ENCODE data around the gene RNF103.

- PRO-cap, 2 experiments, result peak in 2 of 2 experiments; most common plus-strand start chr2:85769047 (in 2); most common minus-strand start chr2:85768908 (in 1)
Measured at GRCh38 chr2:85768707-85769148, 14.9 kb downstream of the ATOH8 start.

GRCh38 chr2:85838196-85838661, 50.6 kb downstream of the ST3GAL5 start:
- PRO-cap, 2 experiments, result no peak in any of the 2 experiments

DNA sequence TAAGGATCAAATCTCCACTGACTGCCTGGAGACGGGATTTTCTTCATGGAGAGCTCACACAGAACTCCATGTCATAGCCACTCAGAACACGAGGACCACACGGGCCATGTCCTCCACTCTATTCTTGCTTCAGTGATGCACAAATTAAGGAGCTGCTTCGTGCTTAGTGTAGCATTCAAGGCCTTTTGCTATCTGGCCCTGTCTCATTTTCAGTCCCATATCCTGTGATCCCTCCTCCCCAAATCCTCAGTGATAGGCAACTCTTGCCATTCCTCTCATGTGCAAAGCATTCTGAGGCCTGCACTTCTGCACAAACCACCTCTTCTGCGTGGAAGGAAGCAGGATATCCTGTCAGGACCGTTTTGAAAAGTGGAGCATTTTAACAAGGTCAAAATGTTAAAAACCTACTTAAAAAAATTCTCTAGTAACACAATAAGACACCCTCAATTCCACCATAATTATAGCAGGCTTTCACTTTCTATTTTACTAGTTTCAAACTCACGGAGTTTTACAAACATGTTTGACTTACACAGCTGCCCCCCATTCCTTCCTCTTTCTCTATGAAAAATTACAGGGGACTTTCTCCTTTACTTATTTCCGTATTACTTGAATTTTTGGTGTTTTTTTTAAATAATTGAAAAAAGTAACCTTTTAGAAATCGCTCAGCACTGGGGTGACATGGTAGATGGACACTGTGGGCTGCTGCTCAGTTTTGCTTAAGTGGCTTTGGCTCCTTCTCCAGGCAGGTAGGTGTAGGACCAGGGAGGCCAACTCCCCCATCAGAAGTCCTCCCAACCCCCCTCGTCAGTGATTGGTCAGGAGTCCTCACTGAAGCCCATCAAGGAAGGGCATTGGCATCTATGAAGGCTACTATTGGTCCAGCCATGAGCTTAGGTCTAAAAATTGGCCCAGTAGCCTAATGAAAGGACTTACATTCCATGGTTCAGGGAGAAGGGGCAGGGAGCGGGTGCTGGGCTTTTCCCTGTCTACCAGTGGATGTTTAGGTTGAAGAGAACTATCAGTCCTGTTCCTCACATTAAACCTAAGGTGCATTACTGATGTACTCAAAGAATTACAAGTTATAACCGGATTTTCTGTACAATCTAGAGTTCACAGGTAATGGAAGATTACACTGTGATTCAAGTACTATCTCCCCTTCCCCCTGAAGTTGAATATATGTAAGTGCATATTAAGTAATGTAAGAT, 34.8 kb downstream of the ST3GAL5 start:
- PRO-cap, 2 experiments, result no peak in any of the 2 experiments

- PRO-cap, 2 experiments, result no peak in any of the 2 experiments
Measured at GRCh38 chr2:85936222-85937126, 47.7 kb upstream of the ST3GAL5 start.

GRCh38 chr2:86028451-86029254, 77.0 kb downstream of the POLR1A start:
- PRO-cap, 2 experiments, result peak in 1 of 2 experiments; most common minus-strand start chr2:86028708 (in 1)

GRCh38 chr2:86038177-86039251, 67.2 kb downstream of the POLR1A start:
- PRO-cap, 2 experiments, result no peak in any of the 2 experiments

DNA sequence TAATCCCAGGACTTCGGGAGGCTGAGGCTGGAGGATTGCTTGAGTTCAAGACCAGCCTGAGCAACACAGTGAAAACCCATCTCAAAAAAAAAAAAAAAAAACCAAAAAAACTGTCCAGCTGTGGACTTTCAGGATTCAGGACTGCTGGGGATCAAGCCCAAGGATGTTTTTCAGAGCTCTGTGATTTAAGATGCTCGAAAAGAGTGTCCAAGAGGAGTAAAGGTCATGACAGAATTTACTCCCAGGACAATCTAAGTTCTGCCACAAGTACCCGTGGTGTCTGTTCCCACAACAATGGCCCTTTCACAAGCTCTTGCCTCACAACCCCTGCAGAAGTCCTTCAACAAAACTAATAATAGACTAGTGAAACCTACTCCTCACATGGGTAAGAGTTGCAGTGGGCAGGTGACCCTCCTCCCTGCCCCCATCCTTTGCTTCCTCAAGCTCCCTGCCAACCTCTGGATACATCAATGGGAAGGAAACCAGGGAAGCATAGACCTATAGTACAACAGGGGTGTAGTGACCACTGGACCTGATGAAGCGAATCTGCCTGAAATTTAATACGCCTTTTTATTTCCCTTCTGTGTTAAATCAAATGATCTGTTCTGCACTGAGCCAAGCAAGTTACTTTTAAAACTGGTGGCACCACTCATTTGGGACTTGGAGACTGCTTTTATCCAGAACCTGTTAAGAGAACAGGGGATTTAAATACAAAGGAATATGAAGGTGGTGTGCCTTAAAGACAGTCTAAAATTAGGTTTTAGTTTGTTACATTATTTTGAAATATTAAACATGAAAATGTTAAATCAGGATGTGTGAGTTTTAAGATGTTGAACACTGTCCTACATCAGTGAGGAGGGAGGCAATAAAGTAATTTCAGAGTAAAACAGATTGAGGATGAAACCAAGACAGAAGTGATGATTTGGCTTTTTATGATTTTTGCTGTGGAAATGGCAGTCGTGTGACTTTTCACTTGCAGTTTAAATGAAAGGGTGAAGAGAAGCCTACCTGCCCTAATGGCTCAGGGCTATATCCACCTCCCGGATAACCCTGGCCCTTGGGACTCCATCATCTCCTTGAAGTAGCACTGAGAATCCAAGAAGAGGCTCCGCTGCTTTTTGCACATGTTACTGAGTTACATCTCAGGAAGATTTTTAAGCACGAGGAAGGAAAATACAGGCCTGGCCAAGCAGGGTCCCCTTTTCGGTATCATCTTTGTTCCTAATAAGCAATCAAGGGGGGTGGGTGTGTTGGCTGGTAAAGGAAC, 35.2 kb downstream of the PTCD3 start:
- PRO-cap, 2 experiments, result no peak in any of the 2 experiments

GRCh38 chr2:86194670-86195303, 475 bp downstream of the IMMT start:
- PRO-cap, 2 experiments, result peak in 2 of 2 experiments; most common plus-strand start chr2:86195154 (in 1); most common minus-strand start chr2:86195002 (in 2)

DNA sequence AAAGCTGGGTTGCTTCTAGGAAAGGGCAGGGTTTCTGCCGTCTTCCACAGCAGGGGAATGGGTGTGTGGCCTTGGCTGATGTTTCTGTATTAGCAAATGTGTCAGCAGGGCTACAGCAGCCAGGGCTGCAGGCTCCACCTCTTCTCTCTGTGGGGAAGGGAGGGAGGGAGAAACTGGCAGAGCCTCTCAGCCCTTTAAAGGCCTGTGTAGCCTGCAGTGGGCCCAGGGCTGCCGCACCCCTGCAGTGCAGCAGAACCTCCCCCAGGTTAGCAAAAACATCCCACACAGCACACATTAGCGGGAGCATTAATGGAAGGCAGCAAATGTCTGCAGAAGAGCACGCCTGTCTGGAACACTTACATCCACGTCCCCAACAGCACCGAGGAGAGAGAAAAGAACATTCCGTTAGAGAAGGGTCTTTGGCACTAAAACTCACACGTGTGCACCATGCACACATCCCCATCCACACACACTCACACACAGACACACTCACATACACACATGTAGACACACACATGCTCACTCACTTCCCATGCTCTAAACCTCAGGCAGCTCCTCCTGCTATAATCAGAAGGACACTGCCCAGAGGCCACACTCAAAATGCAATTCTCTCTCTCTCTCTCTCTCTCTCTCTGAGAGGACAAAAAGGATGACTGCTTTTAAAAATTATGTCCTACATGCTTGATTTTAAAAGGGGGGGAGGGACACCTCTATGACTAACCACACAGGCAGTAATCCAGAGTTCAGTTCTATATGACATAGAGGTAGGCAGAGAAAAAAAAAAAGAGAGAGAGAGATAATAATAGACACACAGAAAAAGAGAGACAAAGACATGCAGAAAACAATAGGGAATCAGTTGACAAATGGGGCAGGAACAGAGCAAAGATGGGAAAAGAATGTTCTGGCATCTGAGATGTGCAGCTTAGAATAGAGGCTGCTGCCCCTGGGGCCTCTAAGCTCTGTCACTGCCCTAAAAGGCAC, 24.2 kb downstream of the MRPL35 start:
- PRO-cap, 2 experiments, result peak in 2 of 2 experiments; most common plus-strand start position 290 of the sequence (in 1); most common minus-strand start position 91 of the sequence (in 2)

DNA sequence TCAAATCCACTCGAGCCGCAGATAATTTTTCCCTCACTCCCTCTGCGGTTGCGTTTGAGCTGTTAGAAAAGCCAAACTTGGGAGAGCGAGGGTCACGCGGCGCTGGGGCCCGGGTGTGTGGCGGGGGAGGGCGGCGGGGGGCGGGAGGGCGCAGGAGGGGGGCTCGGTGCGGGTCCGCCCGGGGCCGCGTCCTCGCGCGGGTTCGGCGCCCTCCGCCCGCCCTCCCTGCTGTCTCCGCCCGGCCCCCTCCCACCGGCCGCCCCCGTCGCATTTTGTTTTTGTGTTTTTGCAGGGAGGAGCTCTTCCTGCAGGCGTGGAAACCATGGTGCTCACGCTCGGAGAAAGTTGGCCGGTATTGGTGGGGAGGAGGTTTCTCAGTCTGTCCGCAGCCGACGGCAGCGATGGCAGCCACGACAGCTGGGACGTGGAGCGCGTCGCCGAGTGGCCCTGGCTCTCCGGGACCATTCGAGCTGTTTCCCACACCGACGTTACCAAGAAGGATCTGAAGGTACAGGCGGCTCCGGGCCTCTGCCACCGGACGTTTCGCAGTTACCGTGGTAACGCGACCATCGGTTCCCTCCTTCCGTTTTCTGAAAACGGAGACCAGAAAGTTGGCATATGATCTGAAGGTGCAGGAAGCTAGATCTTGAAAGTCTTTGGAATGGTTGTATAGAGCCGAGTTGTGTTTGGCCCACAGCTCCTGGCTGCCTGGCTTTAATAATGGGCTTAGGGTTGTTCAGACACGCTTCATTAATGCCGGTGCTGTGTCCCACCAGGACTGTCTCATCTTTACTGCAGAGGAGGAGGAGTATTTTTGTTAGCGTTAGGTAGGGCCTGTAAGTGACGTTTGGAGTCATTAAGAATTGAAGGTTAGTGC, 793 bp downstream of the KDM3A start:
- PRO-cap, 2 experiments, result peak in 2 of 2 experiments; most common plus-strand start position 382 of the sequence (in 2); most common minus-strand start position 204 of the sequence (in 1)

DNA sequence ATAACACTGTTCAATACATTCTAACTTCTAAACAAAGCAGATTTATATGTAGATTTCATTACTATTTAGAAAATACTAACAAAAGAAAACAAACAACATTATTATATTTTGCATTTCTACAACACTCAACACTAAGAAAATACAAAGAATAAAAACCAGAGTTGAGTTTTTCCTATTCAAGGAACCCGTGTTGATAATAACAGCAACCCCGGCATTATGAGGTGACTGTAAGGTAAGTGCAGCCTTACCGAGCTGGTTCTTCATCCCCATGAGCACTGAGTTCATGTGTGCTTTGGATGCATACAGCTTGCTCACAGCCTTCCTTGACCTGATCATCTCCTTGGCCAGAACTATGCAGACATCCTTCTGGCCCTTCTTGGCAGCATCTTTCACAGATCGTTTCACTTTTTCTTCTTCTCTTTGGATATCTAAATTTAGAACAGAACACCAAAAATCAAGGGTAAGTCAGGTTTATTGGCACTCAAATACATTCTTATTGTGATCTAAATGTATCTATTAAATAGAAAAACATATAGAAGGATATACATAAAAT, 34.2 kb downstream of the CHMP3 start:
- PRO-cap, 2 experiments, result no peak in any of the 2 experiments

- PRO-cap, 2 experiments, result peak in 2 of 2 experiments; most common plus-strand start chr2:86623991 (in 2); most common minus-strand start chr2:86623833 (in 2)
Measured at GRCh38 chr2:86623721-86624102, at the start of gene RNF103. Gene RNF103, minus strand, starts transcription at chr2:86623865.

DNA sequence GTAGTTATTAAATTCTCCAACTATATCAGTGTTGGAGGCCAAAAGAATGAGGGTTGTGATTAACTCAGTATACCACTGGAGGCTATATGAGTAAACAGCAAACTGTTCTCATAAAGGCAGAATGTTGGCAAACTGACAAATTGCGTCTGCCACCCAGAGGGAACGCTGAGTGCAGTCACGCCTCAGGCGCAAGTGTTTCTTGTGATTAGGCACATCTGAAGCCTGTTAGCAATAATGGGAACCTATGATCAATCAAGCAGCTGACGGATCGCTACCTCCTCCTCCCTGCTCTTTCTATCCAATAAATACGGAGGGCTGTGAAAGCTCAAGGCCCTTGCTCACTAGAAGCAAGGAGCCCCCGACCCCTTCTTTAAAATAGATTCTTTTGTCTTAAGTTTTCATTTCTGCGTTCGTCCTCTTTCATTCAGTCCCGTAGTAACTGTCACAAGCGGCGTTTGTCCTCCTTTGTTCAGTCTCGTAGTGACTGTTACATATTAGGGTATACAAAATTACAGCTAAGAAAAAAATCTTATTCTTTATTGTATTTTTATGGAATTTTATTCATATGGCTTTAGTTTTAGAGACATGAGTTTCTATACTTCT, 16.3 kb upstream of the RMND5A start:
- PRO-cap, 2 experiments, result no peak in any of the 2 experiments

GRCh38 chr2:86775361-86776394, 15.0 kb downstream of the CD8A start:
- PRO-cap, 2 experiments, result no peak in any of the 2 experiments

- PRO-cap, 2 experiments, result no peak in any of the 2 experiments
Measured at GRCh38 chr2:86807812-86808912, 17.4 kb upstream of the CD8A start.

DNA sequence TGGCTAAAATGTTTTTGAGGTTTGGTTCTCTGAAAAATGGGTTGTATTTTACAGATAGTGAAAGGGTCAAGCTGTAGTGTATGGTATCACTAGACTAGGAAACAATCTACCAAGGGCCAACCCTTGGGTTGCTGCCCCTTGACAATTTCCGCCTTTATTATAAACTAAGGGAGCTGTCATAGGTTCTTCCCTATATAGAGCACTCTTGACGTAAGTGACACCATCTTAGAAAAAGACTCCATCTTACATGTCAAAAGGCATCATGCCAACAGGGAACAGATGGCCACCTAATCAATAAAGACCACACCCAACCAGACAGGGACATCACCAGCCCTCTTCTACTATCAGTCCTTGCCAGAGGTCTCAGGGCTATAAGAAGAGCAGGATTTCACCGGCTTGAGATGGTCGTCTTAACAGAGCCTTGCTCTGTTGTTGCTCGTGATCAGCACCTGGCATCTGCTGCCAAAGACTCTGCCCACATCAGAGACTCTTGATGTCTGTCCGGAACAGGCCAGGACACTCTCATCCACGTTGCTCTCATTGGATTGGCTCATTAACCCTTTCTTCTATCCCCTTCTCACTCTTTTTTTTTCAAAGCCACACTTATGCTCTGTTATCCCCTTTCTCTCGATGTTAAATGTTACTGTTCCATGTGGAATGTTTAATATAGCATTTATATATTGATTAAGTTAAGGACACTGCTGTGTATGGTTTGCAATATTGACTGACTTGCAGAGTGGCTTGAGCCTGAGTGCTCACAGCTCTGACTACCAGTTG, 231.4 kb upstream of the PLGLB2 start:
- PRO-cap, 2 experiments, result no peak in any of the 2 experiments

- PRO-cap, 2 experiments, result no peak in any of the 2 experiments
Measured at GRCh38 chr2:87525291-87526128, 222.4 kb upstream of the PLGLB2 start.

DNA sequence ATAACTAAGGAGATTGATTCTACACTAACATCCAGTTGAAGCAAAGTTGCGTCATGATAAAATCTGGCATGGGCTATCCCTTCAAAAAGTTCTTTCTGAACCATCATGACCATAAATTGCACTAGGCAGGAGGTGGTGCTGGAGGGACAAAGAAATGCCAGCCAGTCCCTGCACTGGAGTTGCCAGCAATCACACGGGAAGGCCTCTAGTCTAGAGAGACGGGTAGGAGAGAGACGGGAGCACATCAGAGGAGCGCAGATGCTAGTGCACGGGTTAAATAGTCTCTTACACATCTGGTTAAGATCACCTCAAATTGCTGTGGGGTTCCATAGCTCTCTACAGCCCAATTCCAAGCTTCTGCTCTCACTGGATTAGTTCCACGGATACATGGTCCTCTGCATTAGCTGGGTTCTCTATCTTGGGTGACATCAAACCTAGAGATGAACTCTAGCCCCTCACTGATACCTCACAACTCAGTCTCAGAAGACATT, 111.1 kb upstream of the PLGLB2 start:
- PRO-cap, 2 experiments, result no peak in any of the 2 experiments

DNA sequence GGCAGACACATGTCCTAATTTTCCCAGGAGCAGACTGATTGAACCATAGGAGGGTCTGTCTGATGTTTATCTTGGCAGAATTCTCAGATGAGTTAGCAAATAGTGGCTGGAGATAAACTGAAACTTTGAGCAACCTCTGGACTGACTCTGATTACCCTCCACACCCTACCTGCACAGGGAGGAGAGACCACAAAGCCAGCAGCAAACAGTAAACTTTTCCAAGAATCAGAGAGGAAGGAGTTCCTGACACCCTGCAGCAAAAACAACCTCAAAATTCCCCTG, 89.9 kb upstream of the PLGLB2 start:
- PRO-cap, 2 experiments, result no peak in any of the 2 experiments

DNA sequence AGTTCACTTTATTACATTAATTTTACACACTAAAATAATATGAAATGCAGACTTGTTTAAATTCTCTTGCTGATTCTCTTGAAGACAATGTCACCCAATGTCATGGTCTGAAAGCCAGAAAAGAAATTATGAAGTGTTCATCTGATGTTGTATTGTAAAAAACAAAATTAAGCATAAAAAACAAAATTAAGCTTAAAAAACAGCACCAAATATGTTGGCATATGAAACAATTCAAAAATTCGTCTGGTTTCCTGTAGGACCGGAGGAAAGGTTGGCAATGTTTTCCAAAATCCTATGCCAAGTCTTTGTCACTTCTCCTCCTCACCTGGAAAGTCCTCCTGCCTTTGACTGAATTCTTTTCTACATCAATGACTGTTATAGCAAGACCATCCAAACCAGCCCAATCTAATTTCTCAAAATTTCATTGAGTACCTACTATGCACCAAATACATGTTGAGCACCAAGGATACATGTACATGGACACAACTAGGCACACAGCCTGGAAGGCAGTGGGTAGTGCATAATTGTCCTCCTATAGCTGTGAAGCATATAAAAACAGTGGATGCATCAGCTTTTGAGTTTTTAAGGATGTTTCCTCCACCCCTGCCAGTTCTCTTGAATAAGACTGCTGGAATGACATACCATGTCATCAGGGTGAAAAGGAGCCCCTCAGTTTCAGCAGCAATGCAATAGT, 4.7 kb downstream of the FABP1 start:
- PRO-cap, 2 experiments, result no peak in any of the 2 experiments